Type B pancreatic cell (in vitro differentiated cells): Measurements from ENCODE around the genes UXS1 and NPHP1.

- PRO-cap = no peak
Observed at GRCh38 chr2:105800852-105801702, 56.4 kb downstream of the NCK2 start.

DNA sequence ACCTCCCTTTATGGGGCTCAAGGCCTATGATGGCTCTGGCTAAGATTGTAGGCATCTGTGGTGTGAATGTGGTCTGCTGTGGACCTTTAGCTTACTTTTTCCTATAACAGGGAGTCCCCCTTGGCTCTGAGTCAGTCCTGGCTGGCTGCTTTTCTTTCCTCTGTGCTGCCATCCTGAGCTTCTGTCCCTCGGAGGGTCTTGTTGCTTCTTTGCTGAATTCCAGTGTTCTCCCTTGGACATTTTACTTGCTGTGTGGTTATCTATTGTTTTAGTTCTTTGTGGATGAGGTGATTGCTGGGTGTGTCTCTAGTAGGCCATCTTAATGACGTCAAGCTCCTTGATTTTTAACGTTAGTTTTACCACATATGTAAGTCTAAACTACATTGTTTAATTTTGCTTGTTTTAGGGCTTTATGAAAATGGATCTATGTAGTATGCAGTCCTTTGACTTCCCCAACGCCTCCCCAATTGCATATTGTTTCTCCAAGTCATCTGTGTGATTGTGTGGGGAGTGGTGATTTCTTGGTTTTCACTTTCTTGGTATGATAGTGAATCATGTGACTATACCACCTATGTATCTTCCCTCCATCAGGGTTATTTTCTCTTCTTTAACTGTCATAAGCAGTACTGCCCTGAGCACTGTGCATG is 92.3 kb downstream of the NCK2 start:
- PRO-cap = no peak

DNA sequence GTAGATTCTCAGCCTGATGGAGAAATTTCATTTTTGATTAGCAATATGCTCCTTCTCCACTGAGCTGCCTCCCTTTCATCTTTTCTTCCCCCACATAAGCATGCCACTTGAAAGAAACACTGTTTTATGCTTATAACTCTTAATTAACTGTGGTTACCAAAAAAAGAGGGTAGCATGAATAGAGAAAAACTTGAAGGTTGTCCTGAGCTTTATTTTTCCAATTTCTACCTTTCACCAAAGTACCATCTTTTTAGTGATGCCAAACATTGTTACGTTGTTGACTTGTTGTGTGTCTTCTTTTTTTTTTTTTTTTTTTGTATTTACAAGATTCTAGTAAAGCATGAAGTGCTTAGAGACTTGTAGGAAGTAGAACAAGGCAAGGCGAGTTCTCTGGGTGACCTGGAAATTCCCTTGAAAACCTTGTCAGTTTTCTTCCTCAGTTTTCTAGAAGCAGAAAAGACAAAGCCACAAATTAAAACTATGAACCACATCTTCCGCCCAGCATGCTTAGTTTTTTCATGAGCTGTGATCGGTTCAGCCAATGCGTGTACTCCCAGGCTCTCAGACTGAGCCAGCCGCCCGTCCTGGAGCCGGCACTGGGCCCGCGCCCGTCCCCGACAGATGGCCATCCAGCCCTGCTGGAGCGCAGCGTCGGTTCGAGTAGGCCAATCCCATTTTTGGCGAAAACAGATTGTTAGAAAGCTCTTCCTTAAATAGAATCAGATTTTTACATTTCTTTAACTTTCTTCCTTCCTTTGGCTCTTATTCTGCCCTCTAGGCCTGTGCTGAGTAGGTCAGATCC is 112.2 kb downstream of the NCK2 start:
- PRO-cap = no peak

DNA sequence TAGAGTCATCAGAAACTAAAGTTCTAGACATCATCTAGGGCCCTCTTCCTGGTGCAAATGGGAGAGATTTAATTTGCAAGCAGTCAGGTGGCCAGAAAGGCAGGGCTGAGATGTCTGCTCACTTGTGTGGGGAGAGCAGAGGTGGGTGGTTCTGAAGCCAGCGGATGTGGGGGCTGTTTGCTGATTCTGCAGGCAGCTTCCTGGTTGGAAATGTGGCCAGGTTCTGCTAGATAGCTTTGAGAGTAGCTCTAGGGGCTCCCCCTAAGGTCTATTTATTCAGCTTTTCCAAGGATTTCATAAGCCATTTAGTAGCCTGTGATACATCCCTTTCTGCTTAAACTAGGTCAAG is 138.2 kb upstream of the ECRG4 start:
- PRO-cap = no peak

- PRO-cap = no peak
Observed at GRCh38 chr2:106113525-106113942, 48.0 kb downstream of the ECRG4 start.

DNA sequence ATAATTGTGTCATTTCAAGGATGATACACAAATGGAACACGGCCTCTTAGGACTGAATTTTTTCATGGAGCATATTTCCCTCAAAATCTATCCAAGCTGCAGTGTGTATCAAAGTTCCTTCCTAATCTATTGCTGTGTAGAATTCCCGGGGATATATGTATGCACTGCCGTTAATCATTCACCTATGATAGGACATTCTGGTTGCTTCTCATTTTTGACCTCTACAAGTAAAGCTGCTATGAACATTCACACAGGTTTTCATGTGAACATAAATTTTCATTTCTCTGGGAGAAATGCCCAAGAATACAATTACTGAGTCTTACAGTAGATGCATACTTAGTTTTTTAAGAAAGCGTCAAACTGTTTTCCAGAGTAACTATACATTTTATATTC is 61.5 kb downstream of the ECRG4 start:
- PRO-cap = no peak

- PRO-cap = unidirectional peak, minus-strand start at chr2:106194109; bidirectional peak, plus-strand start at chr2:106194568, minus-strand start at chr2:106194299
Observed at GRCh38 chr2:106193588-106194818, at the start of gene UXS1. TSS of gene UXS1 (minus strand) at chr2:106194301.

- PRO-cap = no peak
Observed at GRCh38 chr2:107540084-107540365, 286.7 kb upstream of the RGPD4 start.

DNA sequence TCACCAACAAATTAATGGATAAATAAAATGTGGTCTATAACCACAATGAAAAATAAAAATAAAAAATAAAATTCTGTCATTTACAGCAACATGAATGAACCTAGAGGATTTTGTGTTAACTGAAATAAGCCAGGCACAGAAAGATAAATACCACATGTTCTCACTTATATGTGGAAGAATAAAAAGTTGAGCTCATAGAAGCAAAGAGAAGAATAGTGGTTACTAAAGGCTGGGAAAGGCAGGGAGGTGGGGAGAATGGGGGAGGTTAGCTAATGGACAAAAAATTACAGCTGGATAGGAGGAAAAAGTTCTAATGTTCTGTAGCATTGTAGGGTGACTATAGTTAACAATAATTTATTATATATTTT is 69.0 kb upstream of the SLC5A7 start:
- PRO-cap = no peak

GRCh38 chr2:108552951-108553750 is 18.9 kb downstream of the LIMS1 start:
- PRO-cap = no peak

DNA sequence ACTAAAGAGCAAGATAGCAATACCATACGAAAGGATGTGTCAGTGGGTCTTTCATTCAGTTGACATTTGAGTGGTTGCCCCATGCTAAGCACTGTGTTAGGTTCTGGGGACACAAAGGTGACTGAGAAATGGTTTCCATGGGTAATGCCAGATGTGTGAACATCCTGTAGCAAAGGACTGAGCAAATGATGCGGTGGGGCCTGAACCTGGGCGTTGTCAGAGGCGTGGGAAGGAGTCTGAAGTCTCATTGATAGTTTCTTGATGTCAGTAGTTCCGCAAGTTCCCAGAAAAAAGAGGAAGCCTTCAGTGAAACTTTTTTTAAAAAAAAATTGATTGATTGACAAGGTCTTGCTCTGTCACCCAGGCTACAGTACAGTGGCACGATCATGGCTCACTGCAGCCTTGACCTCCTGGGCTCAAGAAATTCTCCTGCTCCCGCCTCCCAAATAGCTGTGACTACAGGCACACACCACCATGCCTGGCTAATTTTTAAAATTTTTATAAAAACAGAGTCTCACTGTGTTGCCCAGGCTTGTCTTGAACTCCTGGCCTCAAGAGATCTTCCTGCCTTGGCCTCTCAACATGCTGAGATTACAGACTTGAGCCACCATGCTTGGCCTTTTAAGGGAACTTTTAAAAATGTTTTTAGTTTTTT is 57.0 kb downstream of the LIMS1 start:
- PRO-cap = no peak

DNA sequence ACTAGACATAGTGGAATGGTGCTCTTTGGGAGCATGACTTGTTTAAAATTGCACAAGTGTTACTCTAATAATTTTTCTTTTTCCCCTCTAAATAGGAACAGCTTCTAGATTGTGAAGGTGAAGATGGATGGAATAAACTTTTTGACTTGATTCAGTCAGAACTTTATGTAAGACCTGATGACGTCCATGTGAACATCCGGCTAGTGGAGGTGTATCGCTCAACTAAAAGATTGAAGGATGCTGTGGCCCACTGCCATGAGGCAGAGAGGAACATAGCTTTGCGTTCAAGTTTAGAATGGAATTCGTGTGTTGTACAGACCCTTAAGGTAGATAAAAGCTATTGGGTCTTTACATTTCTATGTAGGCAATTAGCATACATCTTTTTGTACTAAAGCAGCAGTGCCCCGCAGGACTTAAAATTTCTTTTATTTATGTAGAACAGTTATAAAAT is 16.2 kb downstream of the RANBP2 start:
- PRO-cap = no peak

GRCh38 chr2:108775660-108776178 is 10.9 kb upstream of the CCDC138 start:
- PRO-cap = no peak

- PRO-cap = no peak
Observed at GRCh38 chr2:109069276-109069630, 59.8 kb upstream of the SH3RF3 start.

DNA sequence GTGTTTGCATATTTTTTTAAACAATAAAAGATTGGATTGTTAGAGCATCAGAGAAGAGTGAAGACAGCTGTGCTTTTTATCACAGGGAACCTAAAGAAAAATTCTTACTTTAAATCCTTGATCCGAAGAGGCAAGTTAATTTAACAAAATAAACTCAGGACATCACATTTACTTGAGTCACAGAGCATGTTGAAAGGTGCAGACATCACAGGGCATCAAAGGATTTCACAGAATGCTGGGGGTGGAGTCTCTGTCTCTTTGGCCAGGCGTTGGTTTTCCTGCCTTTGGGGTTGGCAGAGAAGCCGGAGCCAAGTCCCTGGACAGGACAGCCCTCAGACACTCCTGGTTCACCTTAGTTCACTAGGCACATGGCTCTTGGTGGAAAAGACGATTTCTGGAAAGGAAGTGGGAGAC is 56.3 kb downstream of the SH3RF3 start:
- PRO-cap = no peak

GRCh38 chr2:109279285-109280016 is 150.4 kb downstream of the SH3RF3 start:
- PRO-cap = no peak

GRCh38 chr2:109510981-109511721 is 102.6 kb downstream of the SEPTIN10 start:
- PRO-cap = no peak

DNA sequence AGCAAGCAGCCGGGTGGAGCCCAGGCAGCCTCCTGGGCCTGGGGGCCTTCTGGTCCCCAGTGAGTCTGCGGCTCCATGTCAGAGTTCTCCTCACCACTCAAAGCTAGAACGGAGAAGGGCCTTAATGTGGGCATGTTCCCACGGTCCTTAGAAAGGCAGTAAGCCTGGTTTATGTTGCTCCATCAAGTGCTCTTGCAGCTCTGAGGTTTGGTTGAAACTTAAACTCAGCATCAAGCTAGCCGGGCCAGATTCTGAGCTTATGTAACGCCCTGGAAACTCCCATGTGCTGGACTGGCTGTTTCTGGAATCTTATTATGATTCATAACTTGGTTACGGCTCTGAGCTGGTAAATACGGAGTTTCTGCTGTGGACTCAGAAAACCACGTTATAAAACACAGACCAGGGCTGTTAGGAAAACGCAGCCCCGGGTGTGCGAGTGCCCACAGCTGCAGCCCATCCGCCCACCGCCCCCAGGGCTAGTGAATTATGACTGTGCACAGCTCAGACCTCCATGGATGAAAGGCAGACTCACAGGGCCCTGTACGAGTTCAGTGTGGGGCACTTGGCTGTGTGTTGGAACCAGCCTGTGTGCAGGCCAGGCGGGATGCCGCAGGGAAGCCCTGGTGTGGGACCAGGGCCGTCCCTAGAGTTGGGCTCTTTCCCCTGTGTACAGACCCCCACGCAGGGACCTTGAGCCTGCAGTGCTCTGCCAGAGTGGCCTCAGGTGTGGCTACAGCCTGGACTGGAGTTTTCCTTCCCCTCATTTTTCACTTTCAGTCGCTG is 99.6 kb downstream of the SEPTIN10 start:
- PRO-cap = no peak

DNA sequence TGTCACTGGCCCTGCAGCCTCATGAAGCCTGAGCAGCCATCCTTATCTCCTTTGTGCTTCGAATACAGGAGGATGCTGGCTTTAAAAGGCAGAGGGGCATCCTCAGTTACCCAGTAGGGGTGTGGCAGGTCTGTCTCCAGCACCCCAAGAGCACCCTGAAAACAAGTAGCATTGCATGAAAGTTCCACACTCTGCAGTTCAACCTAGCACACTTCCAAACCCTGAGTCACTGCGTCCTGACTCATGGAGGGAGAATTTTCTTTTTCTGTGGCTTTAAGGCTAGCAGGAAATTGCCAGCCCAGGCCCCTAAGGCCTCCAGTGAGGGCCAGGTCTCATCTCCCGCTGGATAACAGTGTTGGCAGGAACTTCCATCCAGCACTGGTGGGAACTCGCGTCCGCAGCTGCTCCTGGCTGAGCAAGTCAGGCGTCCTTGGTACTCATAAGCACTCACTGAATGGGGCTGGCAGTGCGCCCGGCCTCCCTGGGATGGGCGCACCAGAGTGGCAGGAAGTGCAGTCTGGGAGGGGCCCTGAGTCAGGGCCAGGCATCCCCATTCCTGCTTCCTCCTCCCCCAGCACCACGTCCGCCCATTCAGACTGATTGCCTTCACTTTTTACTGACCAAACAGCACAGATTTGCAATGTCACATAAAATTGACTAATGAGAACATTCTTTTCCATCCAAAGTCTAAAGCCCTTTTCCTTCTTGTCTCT is 14.3 kb downstream of the MALL start:
- PRO-cap = no peak

DNA sequence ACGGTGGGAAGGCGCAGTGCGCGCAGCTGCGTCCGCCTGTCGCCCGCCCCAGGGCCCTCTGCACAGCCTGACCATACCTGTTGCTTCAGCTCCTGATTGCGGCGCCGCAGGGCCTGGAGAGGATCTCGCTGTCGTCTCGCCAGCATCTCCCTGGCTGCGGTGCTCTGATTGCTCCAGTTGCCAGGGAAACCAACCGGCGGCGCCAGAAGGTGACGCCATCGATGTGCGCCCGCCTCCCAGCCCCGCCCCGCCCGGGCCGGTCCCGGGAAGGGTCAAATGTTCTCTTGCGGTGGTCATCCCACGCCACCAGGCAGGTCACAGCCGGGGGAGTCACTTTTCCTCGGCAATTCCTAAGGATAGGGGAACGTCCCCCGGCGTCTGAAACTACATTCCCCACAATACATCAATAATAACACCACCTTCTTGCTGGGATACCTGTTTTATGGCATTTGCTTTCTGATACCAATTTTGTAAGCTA is at the start of gene NPHP1:
TSS of gene NPHP1 (minus strand) at position 191 of the 478 bp plus-strand sequence.
- PRO-cap = bidirectional peak, plus-strand start at position 279 of the sequence, minus-strand start at position 60 of the sequence